HCT116 (cell line): Measurements from ENCODE around the genes SPTA1, DUSP23, CFAP45 and KCNJ10.

- RRBS = no CpG with 5 or more reads among the region's 3 CpGs
Measured at GRCh38 chr1:158185753-158186158, 5.1 kb downstream of the CD1D start.

DNA sequence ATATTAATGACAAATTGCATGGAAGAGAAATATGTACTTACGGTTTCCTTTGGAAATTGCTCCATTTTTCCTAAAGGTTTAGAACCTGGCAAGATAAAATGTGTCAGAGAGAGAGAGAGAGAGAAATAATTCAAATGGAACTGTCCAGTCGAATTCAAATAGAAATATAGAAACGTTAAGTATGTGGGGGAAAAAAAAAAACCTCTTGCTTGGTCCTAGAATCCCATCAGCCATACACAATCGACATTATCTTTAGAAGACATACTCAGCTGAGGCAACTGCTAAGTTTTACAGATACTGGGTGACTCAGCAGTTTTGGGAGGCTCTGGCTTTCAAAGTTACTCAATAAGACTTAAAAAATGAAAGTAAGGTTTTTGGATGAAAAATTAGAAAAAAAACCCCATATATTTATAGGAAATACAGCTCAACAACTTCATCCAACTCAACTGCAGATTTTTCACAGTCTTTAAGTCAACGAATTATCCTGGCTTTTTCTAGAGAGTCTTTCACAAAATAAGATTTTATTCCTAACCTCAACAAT, at the start of gene SPTA1:
Gene SPTA1 (minus strand): TSS at position 263 of the 541 bp plus-strand sequence.
- RRBS = no CpG with 5 or more reads among the region's 5 CpGs

DNA sequence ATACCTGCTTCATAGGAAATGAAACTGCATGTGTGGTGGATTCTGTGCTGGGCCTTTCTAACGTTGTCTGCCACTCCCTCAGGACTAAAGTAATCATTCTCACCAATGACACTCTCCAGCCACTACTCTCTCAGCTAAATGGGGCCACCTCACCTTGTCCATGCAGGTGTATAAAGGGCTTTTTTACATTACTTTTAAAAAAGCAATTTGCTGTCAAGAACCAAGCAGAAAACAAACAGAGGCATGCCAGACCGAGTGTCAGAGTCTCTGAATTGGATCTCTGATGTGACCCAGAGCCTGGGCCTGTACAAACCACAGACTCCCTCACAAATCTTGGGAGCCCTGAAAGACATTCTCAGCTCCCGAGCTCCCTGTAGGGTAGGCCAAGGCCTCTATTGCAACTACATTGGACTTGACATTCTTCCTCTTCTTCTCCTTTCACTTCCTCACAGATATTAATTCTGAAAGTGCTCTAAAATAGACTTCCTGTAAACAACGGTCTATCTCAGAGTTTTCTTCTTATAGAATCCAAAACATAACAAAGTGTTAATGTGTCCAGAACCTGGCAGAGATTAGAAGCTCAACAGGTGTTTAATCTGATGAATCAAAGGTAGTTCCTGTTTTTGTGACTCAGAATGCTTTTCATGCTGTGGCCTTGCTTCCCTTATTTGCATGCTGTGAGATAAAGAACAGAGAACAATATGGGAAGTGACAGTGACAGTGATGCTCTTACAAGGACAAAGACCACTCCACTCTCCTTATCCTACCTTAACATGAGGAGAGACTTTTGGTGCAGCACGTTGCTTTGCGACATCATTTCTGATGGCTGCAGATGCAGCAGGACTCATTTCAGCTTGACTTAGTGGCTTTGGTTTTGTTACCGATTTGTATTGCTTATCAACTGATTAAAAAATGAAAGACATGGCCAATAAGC, 8.5 kb downstream of the AIM2 start:
- RRBS = no CpG with 5 or more reads among the region's 7 CpGs

DNA sequence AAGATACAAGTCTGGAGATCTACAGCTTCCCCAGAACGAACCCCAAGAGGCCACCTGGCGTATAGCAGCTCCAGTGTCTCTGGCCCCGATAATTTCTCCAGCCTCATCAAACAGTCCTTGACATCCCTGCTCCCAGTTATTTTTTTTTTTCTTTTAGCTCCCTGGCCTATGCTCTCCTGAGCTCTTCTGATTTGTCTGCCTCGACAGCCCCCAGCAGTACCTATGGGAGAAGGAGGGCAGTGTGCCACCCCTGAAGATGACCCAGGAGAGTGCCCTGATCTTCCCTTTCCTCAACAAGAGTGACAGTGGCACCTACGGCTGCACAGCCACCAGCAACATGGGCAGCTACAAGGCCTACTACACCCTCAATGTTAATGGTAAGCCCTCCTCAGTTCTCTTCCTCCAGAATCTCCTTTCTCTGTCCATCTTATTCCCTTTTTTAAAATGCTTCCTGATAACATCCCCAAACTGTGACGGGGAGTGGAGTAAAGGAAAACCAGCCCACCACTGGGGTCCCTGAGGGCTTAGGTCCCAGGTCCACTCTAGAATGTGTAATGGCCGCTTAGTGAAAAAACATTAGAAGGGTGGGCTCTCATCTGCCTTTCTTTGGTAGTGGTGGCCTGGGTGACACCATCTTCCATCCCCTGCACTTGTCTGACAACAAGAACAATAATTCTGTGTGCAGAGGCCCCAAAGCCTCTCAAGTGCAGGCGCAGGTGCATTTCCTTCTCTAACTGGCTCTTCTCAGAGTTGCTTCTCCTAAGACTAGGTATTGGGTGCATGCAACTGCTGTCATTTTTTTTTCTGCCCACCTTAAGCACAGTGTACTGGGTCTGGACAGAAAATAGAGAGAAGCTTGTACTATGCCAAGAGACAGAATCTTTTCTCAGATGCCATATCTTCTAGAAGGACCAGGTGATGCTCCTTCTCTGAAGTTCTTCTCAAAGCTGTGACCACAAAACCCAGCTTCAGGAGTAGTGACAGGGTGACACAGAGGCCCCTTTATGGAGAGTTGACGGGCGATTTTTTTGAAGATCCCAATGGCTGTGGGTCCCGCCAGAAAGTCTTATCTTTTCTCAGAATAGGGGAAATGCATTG, 7.6 kb upstream of the ACKR1 start:
- RRBS = no CpG with 5 or more reads among the region's 11 CpGs

DNA sequence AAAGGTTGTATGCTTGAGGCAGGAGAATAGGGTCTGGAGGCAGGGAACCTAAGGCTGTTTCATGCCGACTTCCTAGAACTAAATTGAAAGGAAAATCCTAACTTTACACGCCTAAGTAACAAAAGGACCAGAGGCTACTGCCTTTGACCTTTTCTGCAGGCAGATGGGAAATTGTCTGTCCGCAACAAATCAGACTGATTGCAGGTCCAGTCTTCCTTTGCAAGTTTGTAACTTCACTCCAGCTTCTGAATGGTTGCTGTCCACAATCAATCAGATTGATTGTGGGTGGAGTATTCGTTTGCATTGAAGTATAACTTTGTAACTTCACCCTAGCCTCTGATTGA, 25.5 kb downstream of the OR10J1 start:
- RRBS = no CpG with 5 or more reads among the region's 4 CpGs

DNA sequence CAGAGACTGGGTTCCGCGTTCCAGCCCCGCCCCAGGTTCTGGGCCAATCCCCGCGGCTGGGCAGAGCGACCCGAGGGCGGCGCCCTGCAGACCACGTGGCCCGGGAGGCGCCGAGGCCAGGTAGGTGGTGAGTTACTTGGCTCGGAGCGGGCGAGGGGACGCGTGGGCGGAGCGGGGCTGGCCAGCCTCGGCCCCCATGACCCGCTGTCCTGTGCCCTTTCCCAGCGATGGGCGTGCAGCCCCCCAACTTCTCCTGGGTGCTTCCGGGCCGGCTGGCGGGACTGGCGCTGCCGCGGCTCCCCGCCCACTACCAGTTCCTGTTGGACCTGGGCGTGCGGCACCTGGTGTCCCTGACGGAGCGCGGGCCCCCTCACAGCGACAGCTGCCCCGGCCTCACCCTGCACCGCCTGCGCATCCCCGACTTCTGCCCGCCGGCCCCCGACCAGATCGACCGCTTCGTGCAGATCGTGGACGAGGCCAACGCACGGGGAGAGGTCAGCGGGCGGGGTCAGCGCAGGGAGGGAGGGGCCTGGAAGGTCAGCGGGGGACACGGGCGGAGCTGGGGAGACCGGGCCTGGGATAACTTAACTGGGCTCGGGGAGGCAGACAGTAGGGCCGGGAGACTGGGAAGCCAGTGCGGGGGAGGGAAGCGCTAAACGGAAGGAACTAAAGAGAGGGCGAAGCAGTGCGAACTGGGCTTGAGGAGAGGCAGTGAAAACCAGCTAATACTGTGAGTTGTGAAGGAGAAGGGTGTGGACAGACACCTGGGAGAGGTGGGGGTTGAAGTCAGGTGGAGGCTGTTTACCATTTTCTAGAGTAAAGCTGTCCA, at the start of gene DUSP23:
Gene DUSP23 (plus strand): TSS at position 89 of the 829 bp plus-strand sequence.
- RRBS = no CpG with 5 or more reads among the region's 65 CpGs

DNA sequence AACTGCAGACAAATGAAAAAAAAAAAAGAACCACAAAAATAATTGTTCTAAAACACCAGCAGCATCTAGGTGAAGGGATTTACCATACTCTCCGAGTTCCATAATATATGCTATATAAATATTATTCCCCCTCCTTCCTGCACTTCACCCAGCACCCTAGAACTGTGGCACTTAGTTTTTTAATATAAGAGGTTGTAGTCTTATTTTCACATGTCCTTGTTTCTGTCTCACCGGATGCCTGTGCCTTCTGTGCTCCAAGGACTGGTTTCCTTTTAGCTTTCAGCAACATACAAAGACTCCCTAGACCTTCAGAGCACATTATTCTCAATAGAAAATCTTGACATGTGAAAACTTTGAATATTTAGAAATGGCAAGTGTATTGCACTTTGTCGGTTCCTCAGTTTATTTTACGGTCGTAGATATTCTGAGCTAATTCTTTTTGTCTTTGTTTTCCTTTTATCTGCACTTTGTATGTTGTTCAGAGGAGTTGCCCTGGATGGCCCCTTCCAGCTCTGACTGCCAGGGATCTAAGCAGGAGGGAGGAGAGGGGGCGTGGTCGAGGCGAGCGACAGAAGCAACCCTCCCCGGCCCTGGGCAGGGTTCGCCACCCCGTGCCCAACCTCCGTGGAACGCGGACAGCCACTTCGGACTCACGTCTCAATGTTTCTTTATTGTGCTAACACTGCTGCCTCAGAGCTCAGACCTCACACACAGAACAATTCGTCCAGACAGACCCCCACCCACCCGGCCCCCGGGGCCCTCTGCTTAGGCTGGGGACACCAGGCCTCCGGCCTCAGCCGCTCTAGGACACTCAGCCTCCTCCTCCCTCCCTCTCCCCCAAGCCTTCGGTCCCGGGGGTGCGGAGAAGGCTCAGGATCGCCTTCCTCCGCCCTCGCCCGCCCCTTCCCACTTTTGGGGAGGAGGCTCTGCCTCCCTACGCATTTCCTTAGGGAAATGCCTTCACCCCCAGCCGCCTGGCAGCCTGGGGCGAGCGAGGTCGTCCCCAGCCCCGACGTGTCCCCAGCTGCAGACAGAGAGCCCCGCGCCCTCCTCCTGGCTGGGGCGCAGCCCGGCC, 8.5 kb downstream of the VSIG8 start:
- RRBS = 1% methylated on average over 5 of the region's 40 CpGs

GRCh38 chr1:159899956-159900911, at the start of gene CFAP45:
Gene CFAP45 (minus strand): TSS chr1:159900165.
- RRBS = 1% methylated on average over 13 of the region's 31 CpGs

- RRBS = no CpG with 5 or more reads among the region's 16 CpGs
Measured at GRCh38 chr1:159921875-159922819, 3.2 kb downstream of the TAGLN2 start.

- RRBS = no CpG with 5 or more reads among the region's 13 CpGs
Measured at GRCh38 chr1:159944178-159945185, 931 bp downstream of the IGSF9 start.

GRCh38 chr1:159970880-159971765, 17.1 kb upstream of the SLAMF9 start:
- RRBS = no CpG with 5 or more reads among the region's 14 CpGs

DNA sequence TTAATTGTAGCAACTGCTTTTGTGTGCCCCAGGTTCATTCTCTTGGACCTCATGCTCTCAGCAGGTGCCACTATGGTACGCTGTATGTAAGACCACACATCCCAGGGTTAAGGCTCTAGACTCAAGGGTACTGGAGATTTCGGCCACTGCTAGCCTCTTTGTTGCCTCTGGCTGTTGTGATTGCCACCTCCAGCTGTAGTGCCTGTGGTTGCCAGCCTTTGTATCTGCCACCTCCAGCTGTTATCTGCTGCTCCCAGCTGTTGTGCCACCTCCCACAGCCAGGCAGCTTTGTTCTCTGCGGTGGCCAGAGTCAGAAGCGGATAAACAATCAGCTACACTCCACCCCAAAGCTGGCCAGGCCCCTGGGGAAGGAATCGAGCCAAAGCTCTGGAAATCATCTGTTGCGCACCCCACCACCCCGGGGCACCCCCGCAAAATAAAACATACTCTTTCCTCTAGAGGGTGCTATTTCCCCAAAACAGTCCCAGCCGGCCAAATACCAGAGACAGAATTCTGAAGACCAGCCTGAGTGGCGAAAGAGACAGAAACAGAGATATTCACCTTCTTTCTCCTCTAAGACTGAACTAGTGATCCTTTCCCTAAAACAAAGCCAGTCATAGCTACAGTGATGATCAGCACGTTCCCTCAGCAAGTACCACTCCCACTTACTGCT, 14.8 kb upstream of the PIGM start:
- RRBS = 4% methylated on average over 1 of the region's 11 CpGs

DNA sequence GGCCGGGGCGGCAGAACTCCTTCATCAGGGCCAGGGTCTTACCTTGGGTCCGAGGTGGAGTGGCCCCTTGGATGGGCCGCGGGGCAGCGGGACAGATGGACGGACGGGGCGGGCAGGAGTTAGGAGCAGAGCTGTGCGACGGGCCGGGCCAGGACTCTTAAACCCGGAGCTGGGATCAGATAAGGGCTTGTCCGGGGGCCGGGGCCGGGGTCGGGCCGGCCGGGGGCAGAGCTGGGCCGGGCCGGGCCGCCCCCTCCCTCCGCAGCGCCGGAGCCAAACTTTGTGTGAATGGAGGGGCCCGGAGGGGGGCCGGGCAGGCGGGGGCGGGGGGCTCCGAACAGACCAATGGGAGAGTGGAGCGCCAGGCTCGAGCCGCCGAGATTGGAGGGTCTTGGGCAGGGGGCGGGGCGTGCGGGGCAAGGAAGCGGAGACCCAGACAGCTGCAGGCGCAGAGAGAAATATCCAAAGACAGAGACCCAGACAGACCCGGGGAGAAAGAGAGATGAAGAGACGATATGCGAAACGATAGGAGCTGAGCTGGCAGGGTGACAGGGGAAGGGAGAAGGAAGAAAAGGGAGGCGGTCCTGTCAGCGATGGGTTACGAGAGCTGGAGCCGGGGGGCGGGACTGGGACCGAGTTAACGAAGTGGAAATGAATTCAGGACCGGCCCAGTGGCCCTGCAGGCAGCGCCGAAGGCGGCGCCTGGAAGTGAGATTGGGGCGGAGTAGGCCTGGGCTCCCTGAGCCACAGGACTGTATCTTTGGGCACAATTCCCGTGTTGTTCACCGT, at the start of gene KCNJ10:
Gene KCNJ10 (minus strand): TSS at position 181 of the 789 bp plus-strand sequence.
- RRBS = no CpG with 5 or more reads among the region's 58 CpGs

DNA sequence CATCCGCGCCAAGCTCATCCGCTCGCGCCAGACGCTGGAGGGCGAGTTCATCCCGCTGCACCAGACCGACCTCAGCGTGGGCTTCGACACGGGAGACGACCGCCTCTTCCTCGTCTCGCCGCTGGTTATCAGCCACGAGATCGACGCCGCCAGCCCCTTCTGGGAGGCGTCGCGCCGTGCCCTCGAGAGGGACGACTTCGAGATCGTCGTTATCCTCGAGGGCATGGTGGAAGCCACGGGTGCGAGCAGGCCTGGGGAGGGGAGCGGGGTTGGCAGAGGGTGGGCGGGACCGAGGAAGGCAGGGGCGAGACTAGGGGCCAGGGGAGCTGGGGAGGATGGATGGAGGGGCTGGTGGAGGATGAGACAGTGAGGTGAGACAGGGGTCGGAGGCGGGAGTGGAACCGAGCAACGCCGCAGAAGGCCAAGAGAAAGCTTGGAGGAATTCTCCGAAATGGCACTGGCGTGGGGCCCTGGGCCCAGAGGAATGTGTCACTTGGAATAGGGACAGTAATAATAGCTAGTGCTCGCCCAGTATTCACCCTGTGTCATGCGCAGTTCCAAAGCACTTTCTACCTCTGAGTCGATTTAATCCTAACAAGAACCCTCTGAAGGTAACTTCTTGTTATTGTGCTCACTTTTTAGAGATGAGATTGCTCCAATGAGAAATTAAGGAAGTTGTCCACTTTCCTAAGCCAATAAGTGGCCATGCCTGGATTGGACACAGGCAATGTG, 3.5 kb downstream of the KCNJ9 start:
- RRBS = no CpG with 5 or more reads among the region's 47 CpGs

- RRBS = no CpG with 5 or more reads among the region's 8 CpGs
Measured at GRCh38 chr1:160113844-160114612, 1.5 kb upstream of the ATP1A2 start.

DNA sequence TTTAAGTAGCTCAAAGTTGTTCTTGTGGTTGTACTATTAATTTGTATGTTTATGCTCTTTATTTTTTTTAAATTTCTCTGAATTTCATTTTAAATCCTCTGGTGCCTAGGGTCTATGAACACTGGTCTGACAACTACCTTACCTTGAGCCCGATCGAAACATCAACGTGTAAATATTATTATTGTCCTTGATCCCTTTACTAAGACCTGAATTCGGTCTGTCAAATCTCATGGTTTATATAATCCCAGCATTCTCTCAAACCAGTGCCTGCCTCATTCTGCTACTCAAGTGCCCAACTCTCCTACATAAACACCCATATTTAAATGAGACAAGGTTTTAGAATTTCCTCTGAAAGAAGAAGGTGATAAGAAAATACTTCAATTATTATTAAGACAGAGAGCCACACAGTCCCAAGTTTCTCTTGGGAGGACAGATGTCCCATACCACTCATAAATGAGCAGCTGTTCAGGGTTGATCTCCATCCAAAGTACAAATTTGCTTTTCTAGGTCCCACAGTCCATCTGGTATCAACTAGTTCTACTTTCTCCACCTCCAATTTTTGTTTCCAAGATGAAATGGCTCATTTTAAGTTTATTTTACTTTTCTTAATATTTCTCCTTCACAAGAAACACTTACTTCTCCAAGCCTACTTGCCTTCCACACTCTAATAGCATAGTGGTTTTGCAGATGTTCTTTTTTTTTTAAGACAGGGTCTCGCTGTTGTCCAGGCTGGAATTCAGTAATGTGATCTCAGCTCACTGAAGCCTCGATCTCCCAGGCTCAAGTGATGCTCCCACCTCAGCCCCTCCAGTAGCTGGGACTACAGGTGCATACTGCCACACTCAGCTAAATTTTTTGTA, 11.3 kb downstream of the DCAF8 start:
- RRBS = no CpG with 5 or more reads among the region's 6 CpGs

DNA sequence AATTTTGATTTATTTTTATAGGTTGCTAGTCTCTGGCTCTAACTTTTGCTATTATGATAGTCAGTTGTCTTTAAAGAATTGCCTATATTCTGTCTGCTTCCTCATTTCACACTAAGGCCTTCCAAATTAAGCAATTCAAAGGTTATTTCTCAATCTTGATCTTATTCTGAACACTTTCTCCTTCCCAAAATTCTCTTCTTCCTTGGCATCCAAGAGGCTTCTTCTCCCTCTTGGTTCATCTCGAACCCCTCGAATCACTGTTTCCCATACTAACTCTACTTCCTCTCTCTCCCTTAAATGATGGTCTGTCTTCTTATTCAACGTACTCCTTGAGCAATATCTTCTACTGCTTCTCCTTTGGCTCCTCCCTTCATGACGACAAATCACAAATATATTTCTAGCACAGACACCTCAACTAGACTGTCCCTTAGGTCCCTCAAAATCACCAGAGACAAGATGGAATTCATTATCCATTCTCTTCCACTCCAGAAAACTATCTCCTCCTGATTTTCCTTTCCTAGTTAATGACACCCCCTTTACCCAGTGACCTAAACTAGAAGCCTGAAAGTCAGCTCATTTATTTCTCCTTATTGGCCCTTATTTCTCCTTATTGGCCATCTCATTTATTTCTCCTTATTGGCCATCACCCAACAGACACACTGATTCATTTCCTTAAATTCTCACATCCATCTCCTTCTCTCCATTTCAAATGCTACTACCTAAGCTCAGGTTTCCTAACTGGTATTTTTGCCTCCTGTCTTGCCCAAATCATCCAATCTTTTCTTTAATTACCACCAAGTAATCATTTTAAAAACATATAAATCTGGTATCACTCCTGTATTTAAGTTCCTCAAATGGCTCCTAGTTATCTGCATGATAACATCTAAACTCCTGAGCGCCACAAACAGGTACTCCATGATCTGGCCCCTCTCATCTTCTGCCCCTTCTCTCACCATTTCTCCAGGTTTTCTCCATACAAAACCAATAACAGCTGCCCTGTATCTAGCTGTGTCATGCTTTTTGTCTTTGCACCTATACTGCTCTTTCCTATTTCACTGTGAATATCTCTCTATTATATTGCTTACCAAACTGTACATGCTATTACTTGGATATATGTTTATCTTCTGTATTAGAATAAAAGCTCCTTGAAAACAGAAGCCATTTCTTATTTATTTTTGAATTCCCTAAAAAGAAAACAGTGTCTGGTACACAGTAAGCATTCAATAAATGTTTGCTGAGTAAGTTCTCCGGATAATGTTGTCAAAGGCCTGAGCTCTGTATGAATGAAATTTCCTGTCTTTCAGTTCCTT, 4.1 kb downstream of the COPA start:
- RRBS = no CpG with 5 or more reads among the region's 6 CpGs

- RRBS = no CpG with 5 or more reads among the region's 19 CpGs
Measured at GRCh38 chr1:160342044-160342937, 759 bp downstream of the COPA start.

DNA sequence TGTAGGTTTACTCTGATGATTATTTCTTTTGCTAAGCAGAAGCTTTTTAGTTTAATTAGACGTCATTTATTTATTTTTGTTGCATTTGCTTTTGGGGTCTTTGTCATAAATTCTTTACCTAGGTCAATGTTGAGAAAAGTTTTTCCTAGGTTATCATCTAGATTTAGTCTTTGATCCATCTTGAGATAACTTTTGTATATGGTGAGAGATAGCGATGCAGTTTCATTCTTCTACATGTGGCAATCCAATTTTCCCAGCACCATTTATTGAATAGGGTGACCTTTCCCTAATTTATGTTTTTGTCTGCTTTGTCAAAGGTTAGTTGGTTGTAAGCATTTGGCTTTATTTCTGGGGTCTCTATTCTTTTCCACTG, 43.7 kb downstream of the VANGL2 start:
- RRBS = no CpG with 5 or more reads among the region's 2 CpGs

DNA sequence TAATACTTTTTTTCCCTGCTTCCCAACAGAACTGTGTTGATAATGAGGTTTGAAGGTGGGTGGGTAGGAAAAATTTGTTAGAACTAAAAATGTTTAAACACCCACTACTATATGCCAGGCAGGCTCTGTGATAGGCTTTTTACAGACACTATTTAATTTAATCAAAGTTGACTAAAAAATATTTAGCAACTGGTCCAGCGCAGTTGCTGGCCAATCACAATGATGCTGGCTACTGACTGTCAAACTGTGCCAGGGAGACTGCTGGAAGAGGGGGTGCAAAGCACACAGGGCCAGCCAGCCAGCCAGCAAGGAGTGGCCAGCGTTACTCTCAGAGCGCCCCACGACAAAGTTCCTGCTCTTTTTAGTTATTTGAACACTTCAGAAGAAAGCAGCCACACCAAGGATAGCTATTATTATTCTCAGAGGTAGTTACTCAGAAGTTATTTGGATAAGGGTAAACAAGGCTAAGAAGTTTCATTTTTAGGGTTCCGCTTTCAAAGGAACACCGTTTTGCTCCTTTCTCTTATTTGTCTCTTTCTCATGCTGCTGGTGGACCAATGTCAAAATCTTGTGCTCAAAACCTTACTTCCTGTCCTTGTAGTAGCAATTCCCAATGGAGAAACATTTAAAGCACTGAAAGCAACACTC, 59.8 kb downstream of the VANGL2 start:
- RRBS = no CpG with 5 or more reads among the region's 6 CpGs